ENCODE measurements around a stretch of chr3.

DNA sequence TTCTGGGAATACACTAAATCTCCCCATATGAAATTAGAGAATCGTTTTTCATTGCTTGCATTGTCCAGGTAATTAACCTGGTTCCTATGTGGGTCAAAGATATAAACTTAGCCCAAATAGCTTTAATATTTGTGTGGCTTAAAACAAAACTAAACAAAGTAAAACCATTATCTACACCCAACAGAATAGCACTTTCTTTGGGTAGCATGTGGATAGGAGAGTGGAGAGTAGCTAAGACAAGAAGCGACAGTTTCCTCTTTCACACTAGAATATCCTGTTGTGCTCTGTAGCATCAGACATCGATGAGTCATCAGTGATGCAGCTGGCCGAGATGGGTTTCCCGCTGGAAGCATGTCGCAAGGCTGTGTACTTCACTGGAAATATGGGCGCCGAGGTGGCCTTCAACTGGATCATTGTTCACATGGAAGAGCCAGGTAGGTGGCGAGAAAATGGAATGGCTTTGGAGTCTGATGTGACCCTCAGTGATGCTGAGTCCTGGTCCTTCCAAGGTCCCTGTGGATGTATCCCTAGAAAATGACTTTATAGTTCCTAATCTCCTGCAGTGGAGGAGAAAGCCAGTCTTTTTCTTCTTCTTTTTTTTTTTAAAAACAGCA, 108.1 kb downstream of the USP13 start:
- PRO-cap = no peak
- RAMPAGE, long total RNA = no peak

GRCh38 chr3:180830165-180830364, 82.4 kb upstream of the FXR1 start:
- PRO-cap = no peak
- RAMPAGE, long total RNA = no peak

- PRO-cap = no peak
- RAMPAGE, long total RNA = no peak
These were observed 508.5 kb upstream of the ATP11B start for GRCh38 chr3:182284715-182285225.

GRCh38 chr3:182760517-182761121, 32.7 kb upstream of the ATP11B start:
- PRO-cap = no peak
- RAMPAGE, long total RNA = no peak

DNA sequence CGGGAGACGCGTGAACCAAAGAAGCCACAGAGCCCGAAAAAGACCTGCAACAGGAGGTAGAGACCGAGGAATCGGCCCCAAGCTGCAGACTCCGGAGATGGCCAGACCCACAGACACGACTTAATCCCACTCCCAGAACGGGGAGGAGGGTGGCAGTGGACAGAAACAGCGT, 314 bp upstream of the ATP11B start:
- PRO-cap = bidirectional peak, plus-strand start at position 27 of the sequence, minus-strand start at position 73 of the sequence
- RAMPAGE, long total RNA = no peak

GRCh38 chr3:182794977-182795879, 1.9 kb downstream of the ATP11B start:
- PRO-cap = no peak
- RAMPAGE, long total RNA = no peak

DNA sequence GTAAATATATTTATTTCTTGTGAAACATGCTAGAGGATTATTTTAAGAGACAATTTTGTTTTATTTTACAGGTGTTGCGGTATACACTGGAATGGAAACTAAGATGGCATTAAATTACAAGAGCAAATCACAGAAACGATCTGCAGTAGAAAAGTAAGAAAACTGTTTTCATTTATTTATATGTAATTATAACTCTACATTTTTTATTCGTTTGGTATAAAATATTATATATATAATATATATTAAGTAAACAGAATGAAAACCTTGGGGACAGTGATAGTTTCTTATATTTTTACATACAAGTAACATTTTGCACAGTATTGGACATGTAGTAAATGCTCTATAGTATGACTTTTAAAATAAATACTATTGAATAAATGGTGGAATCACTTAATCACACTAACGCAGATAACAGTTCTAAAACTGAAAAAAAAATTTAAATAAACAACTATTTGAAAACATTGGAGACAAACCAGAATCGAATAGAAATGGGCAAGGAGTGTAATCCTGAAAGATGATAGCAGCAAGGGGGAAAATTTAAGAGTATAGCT, 55.2 kb downstream of the ATP11B start:
- PRO-cap = no peak
- RAMPAGE, long total RNA = no peak

- PRO-cap = no peak
- RAMPAGE, long total RNA = no peak
These were observed 5.5 kb upstream of the DCUN1D1 start for GRCh38 chr3:182985782-182986298.

- PRO-cap = no peak
- RAMPAGE, long total RNA = no peak
These were observed 4.6 kb downstream of the MCCC1 start for GRCh38 chr3:183094622-183095105.

GRCh38 chr3:183178592-183179149, 16.1 kb upstream of the LAMP3 start:
- PRO-cap = bidirectional peak, plus-strand start at chr3:183179037, minus-strand start at chr3:183178871
- RAMPAGE, long total RNA = no peak

DNA sequence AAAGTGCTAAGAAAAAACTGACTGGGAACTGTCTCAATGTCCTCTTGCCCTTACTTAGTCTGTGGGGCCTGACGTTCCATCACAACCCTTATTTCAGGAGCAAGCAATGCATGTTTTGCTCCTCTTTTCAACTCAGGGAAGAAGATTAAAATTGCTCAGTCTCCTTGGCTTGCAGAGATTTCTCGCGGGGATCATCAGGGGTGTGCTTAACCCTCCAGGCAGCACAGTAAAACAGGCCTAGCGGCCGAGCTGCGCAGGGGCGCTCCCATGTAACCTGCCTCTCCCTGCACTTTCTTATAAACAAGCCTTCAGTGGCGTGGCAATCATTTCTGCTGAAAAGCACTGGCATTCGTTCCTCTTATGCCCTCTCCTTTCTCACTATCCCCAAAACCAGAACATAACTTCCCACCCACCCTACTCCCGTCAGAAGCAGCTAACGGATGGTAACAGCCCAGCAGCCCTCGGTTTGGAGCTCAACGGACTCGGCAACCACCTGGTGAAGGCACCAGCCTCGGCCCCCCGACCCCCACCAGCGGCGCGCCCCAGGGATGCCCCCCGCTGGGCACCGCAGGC, 1.2 kb downstream of the MCF2L2 start:
- PRO-cap = bidirectional peak, plus-strand start at position 426 of the sequence, minus-strand start at position 269 of the sequence
- RAMPAGE, long total RNA = no peak

GRCh38 chr3:183449288-183449866, 21.0 kb upstream of the MCF2L2 start:
- PRO-cap = no peak
- RAMPAGE, long total RNA = no peak

DNA sequence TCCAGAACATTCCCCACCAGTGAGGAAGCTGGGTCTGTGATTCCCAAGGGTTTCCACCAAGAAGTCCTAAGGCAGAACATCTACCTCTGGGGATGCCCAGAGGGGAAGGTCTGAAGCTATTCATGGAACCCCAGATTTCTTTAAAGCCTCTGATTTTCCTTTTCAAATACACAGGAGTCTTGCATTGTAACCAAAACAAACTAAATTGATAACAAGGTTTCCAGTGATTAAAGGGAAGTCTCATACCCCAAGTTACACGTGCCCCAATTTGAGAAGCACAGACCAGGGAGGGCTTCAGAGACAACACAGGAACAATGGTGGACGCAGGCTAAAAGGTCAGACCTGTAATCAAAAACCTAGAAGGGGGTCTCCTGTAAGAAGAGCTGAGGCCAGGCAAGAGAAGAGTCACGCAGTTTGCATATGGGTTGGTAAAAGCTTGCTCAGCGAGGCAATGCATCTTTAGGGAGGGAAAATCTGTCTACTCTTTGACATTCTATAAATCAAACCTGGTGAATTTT, 58.5 kb upstream of the MCF2L2 start:
- PRO-cap = no peak
- RAMPAGE, long total RNA = no peak

- PRO-cap = no peak
- RAMPAGE, long total RNA = no peak
These were observed 42.2 kb downstream of the KLHL6 start for GRCh38 chr3:183513187-183513913.

GRCh38 chr3:184018197-184018550, 490 bp upstream of the ABCC5 start:
- PRO-cap = bidirectional peak, plus-strand start at chr3:184018344, minus-strand start at chr3:184018340
- RAMPAGE, long total RNA = no peak

- PRO-cap = unidirectional peak, plus-strand start at chr3:184081707
- RAMPAGE, long total RNA = no peak
These were observed 15.5 kb upstream of the HTR3E start for GRCh38 chr3:184081430-184081771.

GRCh38 chr3:184141642-184142140, 6.5 kb downstream of the EIF2B5 start:
- PRO-cap = no peak
- RAMPAGE, long total RNA = no peak

DNA sequence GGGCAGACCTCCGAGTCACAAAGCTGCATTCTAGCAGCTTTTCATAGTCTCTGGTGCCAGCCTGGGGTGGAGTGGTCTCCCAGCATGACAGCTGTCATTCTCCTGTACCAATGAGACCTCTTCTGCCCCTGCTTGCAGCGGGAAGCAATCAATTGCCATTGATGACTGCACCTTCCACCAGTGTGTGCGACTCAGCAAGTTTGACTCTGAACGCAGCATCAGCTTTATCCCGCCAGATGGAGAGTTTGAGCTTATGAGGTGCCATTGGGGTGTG, 4.5 kb upstream of the ABCF3 start:
- PRO-cap = no peak
- RAMPAGE, long total RNA = no peak

- PRO-cap = no peak
- RAMPAGE, long total RNA = no peak
These were observed 9.9 kb downstream of the ABCF3 start for GRCh38 chr3:184195820-184196392.

- PRO-cap = bidirectional peak, plus-strand start at chr3:184299254, minus-strand start at chr3:184298949
- RAMPAGE, long total RNA = no peak
These were observed 329 bp upstream of the PSMD2 start for GRCh38 chr3:184298672-184299152.